SJSA1 (cell line): ENCODE data around the genes FAH and CTXND1.

- RAMPAGE, long total RNA = no peak
These were observed 7.9 kb upstream of the BCL2A1 start for GRCh38 chr15:79978712-79979481.

GRCh38 chr15:79988701-79989118, 17.7 kb upstream of the BCL2A1 start:
- RAMPAGE, long total RNA = no peak

DNA sequence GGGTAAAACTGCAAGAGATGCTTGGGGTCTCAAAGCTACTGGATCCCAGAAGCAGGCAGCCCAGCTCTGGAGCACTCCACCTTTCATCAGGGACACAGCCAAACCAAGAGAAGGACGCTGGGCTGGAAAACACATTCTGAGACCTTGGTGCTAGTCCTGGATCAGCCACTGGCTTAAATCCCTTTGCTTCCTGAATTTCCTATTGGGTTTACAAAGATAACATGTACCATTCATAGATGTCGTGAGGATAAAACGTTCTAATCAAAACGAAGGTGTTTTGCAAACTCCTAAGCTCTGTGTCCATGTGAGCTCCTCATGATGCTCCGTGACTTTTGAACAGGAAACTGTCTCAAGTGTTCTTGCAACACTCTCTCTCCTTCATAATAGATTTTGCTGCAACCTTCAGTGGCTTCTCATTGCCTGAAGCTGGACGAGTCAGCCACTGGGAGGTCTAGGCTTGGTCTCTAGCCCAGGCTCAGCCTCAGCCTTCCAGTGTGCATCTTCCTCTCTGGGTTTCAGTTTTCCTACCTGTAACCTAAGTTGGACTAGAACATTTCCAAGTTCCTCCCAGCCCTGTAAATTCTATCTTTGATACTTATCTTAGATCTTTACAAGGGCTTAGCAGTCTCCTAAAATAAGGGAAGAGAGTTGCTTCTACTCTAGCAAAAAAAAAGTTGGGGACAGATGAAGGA, 18.6 kb upstream of the BCL2A1 start:
- RAMPAGE, long total RNA = no peak

DNA sequence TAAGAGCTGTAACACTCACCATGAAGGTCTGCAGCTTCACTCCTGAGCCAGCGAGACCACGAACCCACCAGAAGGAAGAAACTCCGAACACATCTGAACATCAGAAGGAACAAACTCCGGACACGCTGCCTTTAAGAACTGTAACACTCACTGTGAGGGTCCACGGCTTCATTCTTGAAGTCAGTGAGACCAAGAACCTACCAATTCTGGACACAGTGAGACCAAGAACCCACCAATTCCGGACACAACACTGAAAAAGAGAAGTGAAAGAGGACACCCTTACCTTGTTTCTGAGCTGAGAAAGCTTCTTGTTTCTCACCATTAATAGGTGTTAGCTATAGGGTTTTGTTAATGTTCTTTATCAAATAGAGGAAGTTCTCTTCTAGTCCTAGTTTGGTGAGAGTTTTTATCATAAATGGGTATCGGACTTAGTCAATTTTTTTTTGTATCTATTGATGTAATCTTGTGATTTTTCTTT, 41.9 kb upstream of the ZFAND6 start:
- RAMPAGE, long total RNA = no peak

DNA sequence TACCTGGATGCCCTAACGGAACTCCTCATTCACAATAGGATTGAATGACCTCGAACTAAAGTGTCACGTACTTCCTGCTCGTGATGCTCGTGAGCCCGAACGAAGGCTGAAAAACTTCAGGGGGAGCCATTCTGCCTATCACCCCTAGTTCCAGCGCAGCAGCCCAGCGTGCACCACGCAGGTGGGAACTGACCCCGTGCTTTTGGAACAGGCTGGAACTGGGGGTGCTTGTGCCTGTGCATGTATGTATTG, 745 bp upstream of the ZFAND6 start:
- RAMPAGE, long total RNA = no peak

DNA sequence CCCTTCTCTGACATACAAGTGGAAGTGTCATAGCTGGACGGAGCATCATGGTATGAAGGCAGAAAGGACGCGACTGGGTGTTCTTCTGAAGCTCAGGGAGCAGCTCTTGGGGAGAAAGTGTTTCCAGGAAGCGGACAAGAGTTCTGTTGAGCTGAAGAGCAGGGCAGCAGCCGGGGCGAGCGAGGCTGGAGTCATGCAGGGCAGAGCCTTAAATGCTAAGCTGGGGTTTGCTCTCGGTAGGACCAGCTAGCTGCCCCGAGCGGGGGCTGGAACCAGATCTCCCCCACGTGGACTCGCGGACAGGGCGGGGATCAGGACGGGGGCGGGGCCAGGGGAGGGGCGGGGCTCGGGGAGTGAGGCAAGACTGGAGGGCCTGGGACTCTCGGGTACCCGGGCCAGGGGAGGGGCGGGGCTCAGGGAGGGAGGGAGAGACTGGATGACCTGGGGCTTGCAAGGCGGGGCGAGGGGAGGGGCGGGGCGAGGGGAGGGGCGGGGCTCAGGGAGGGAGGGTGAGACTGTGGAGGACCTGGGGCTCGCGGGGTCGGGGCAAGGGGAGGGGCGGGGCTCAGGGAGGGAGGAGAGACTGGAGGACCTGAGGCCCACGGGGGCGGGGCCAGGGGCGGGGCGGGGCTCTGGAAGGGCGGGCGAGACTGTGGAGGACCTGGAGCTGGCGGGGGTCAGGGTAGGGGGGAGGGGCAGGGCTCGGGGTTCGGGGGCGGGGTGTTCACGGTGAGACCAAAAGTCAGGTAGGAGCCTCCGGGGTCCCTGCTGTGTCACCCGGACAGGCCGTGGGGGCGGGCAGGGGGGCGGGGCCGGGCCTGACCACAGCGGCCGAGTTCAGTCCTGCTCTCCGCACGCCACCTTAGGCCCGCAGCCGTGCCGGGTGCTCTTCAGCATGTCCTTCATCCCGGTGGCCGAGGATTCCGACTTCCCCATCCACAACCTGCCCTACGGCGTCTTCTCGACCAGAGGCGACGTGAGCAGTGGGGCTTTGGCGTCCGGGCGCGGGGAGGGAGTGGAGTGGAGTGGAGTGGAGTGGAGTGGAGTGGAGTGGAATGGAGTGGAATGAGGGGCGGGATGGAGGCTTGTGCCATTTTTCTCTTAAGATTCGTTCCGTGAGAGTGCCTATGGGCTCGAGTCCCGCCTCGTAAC, at the start of gene FAH:
TSS of gene FAH (plus strand) at position 840 of the 1,152 bp plus-strand sequence.
- RAMPAGE, long total RNA = start-site peak on the plus strand centred at position 857 of the sequence, 46 bp wide, 36 and 37 reads in 2 replicates

GRCh38 chr15:80246261-80246932, 5.6 kb downstream of the CTXND1 start:
- RAMPAGE, long total RNA = no peak

GRCh38 chr15:80252061-80252386, at the start of gene CTXND1:
Gene CTXND1, minus strand, starts transcription at chr15:80252213.
- RAMPAGE, long total RNA = no peak

GRCh38 chr15:80436527-80436982, 32.4 kb downstream of the ARNT2 start:
- RAMPAGE, long total RNA = no peak

DNA sequence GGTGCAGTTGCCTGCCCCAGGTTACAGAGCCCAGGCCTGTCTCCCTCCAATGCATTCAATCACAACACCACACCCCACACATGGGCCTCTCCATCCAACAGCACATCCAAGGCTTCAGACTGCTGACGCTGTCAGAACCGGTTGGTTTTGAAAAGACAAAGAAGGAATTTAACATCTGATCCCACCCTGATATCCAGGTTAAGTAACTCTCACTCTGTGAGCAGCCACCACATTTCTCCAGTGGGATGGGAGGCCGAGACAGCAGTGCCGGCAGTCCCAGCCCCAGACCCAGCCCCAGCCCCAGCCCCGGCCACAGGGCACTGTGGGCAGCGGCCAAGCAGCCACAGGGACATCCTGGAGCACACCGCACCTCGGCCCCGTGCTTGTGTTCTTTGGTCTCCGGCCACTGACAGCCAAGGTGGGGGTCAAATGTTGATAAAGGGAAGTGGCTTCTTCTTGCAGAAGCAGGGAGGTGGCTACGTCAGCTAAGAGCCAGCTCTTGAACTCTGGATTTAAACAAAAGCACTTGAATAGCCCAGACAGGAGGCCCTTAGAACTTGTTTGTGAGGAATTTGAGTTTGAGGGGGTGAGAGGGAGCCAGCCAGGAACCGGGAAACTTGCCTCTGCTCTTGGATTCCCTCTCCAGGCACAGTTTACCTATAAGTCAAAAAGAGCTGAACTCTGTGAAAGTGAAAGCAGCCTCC, 135.9 kb upstream of the ABHD17C start:
- RAMPAGE, long total RNA = no peak

DNA sequence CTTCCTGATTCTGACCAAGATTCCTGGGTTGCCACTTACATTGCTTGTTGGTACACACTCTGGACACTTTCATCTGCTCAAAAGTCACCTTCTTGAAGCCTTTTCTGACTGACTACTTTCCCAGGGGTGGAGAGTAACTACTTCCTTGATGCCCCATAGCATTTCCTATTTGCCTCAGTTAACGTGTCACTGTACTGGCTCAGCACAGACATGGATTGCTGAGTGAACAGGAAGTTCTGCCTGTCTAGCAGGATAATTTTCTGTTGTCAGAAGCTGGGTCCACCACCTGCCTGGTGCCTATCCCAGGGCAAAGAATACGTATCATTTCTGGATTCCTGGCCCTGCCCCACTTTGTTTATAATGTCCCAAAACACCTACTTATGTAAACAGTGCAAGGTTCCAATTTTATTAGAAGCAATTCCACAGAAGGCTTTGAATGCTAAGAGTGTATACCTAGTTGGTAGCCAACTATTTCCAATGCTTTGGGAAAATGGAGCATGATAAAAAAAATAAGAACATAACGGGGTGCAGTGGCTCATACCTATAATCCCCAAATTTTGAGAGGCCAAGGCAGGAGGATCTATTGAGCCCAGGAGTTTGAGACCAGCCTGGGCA, 15.2 kb upstream of the ABHD17C start:
- RAMPAGE, long total RNA = no peak

GRCh38 chr15:80712194-80712981, 17.3 kb downstream of the ABHD17C start:
- RAMPAGE, long total RNA = no peak

DNA sequence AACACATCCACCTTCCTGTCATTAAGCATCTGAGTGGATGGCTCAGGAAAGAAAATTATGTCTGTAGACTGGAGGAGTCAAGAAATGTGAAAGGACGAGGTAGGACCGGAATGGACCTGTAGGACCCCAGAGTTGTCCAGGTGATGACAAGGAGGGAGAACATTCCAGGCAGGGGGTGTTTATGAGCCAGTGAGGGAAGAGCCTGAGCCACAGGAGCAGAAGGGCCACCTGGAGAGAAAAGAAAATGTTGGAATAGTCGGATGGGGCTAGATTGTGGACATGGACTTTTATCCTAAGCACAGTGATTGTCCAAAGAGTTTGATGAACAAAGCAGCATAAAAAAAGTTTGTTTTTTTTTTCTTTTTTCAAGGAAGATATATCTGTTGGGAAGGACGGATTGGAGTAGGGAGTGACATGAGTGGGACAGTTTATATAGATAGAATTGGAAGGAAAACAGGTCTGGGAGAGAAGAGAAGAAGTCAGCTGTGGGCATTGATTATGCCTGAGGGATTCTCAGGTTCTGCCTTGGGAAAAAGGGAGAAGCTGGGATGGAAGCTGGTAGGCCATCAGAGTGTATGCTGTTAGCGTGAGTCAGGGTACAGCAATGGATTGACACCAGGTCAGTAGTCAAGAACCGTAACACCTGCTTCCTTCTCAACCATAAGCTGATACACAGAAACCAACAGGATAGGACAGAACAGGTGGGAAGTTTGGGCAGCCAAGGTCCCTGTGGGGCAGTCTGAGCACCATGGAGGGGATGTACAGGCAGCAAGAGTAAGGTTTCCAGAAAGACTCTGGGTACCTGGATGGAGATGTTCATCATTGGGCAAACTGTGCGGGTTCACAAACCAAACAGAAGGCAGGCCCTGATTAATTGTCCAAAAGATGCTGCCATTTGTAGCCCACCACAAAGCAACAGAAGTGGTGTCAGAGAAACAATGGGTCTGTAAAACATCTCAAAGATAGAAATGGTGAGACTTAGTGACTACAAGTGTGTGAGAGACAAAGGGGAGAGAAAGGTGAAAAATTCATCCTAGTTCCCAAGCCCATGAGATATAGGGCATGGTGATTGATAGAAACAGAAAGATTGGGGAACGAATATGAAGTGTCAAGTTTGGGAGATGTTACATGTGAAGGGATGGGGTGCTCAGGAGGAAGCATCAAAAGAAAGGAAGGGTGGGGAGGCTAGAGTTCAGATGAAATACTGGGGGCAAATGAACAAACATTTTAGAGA, 41.1 kb upstream of the CEMIP start:
- RAMPAGE, long total RNA = no peak

GRCh38 chr15:81309332-81310334, 14.3 kb downstream of the STARD5 start:
- RAMPAGE, long total RNA = no peak

- RAMPAGE, long total RNA = no peak
These were observed 11.0 kb downstream of the STARD5 start for GRCh38 chr15:81312713-81313555.

- RAMPAGE, long total RNA = start-site peak on the plus strand at chr15:82093996-82094082, 134 and 53 reads in 2 replicates
These were observed 47.8 kb upstream of the MEX3B start for GRCh38 chr15:82093597-82094137.

- RAMPAGE, long total RNA = no peak
These were observed 13.8 kb upstream of the GOLGA6L9 start for GRCh38 chr15:82415581-82416546.

DNA sequence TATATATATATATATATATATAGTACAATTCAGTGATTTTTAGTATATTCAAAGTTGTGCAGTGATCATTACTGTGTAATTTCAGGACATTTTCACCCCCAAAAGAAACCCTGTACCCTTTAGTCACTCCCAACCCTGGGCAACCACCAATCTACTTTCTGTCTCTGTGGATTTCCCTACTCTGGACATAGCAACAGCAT, 5.6 kb downstream of the WHAMM start:
- RAMPAGE, long total RNA = no peak

DNA sequence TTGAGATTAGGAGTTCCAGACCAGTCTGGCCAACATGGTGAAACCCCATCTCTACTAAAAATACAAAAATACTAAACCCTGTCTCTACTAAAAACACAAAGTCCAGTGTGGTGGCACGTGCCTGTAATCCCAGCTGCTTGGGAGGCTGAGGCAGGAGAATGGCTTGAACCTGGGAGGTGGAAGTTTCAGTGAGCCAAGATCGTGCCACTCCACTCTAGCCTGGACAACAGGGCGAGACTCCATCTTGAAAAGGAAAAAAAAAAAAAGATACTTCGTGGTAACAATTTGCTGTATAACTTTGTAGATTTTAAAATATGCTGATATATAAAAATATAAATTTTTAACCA, 10.3 kb downstream of the WHAMM start:
- RAMPAGE, long total RNA = no peak

DNA sequence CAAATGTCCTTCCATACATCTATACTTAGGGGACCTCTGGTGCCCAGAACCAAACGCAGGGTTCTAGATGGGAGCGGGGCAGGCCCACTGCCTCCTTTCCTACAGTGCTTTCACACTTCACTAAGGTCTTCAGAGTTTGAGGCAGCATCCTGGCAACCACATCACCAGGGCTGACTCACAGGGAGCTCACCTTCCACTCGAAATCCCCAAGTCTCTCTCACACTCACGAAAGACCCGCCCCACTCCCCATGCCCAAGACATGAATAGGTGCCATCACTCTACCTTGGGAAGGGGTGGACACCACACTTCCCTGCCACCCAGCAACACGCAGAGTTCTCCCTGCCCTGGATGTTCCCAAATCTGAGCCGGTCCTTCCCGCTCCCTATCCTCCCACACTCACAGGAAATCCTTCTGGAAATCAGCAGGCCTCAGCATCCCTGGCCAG, 18.9 kb downstream of the HOMER2 start:
- RAMPAGE, long total RNA = no peak